A172 (cell line): ENCODE measurements around a stretch of chr22.

- RAMPAGE, long total RNA: no peak
These were observed 36.4 kb downstream of the PISD start for GRCh38 chr22:31625339-31626227.

GRCh38 chr22:31630140-31630689, 31.8 kb downstream of the PISD start:
- RAMPAGE, long total RNA: no peak

DNA sequence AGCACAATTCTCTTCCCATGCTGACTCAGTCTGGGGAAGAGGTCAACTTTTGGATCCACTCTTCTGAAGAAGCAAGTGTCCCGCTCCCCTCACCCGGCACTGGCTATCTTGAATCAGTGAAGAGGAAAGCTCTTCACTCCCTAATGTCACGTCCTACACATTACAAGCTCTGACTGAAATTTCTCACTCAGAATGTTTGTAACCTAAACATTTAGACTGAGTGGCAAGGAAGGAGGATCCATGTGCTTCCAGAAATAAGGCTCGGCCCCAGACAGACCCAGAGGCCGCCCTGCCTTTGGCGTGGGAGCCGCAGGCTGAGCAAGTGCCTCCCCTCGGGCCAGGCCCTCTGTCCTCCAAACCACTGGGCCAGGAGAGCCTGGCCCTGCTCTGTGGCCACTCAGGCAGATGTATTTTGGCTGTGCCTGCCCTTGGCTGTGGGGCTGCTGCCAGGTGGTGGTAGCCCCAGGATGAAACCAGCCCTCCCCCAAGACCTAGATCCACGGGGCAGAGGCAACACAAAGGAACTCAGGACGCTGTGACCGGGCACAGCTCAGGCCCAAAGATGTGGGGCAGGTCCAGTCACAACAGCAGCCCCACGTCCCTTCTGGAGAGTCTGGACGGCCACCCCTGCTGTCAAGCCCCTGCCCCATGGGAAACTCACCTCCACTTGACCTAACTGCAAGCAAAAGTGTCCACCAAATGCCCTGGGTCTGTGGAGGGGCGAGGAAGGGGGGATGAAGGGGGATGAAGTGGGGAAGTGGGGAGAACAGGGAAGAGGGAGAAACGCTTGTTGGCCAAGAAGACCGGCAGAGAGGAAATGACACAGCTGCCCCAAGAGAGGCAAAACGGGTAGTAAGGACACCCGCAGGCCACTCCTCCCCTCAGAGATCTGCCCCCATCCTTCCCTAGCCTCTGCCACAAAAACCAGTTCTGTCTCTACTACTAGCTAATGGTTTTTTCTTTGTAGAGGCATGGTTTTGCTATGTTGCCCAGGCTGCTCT, 24.0 kb downstream of the PISD start:
- RAMPAGE, long total RNA: no peak

DNA sequence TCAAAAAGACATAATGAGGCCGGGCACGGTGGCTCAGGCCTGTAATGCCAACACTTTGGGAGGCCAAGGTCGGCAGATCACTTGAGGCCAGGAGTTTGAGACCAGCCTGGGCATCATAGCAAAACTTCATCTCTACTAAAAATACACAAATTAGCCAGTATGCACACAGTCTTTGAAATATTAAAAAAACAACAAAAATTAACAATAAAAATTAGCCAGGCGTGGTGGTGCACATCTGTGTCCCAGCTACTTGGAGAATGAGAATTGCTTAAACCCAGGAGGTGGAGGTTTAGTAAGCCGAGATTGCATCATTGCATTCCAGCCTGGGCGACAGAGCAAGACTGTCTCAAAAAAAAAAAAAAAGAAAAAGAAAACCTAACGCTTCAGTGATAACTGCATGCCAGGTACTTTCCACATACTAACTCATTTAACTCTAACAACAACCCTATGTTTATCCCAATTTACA, 11.8 kb downstream of the PISD start:
- RAMPAGE, long total RNA: no peak

DNA sequence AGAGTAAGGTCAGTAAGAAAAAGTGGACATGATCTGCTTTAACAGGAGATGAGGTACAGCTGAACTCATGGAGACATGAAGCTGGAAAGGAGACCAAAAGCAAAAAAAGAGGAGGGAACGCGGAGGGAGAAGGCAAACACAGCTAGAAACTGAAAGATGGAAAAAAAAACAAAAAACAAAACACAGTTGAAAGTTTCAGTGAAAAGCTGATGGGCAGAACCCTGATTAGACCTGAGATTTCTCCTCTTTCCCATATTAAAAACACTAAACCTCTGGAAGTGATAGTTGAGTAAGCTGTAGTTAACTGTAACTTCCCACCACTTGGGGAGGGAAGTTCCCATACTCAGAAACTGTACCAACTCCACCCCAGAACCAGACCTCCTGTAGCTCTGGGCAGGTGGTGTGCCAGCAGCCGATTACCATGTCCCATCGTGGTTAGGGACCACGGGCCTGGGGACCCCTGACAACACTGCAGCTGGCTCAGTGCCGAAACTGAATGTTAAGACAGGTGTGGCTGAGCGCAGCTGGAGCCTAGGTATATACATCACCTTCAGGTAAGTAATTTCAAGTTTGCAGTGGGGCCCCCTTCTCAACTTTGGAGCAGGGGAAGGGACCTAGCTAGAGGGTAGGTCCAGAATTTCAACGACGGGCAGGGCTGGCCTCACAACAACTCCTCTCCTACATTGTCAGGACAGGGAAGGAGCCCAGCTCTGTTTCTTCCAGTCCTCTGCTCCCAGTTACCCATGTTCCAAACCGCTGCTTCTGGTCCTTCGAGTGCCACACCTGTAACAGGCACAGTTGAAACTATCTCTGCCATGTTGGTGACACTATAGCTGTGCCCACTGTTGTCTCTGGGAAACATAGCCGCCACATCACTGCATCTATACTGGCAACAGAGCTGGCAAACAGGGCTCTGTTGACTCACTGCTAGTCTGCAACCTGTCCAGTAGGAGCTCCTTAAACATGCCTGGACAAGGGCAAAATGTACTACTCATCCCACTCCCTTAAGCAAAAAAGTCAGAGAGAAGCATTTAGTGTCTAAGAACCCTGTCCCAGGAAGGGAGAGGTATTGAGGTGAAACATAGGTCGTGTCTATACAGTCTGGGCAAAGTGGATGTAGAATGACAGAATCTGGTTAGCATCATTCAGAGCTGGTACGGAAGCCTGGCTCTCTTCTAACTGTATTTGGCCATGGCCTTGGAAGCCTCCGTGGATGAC, 20.8 kb upstream of the PISD start:
- RAMPAGE, long total RNA: no peak

- RAMPAGE, long total RNA: no peak
These were observed 29.4 kb downstream of the YWHAH start for GRCh38 chr22:31973690-31974234.

- RAMPAGE, long total RNA: no peak
These were observed 20.3 kb downstream of the FBXO7 start for GRCh38 chr22:32494639-32495525.

DNA sequence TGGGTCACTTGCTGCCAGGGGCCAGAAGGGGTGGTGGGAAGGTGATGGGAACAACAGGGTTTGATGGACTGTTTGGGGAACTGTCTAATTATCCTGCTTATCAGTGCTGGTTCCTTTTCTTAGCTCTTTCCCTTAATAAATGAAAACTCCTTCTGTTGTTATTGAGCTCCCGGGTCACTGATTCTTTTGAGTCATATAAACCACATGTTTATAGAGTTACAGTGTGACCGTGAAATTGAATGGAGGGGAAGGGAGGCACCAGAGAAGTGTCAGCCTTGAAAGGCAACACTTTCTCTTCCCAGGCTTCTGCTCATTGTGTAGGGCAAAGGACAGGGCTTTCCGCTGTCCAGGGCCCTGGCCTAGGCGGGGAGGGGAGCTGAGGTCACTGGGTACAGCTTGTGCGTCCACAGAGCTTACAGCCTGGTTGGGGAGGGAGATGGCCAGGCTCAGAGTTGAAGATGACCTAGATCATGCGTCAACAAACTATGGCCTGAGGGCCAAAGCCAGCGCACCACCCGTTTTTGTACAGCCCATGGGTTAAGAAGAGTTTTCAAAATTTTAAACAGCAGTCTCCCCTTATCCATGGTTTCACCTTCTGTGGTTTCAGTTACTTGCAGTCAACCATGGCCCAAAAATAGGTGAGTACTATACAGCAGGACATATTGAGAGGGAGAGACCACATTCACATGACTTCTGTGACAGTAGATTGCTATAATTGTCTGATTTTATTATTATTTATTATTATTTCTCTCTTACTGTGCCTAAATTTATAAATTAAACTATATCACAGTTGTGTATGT, 105.3 kb downstream of the FBXO7 start:
- RAMPAGE, long total RNA: no peak

GRCh38 chr22:32621820-32622415, 147.3 kb downstream of the FBXO7 start:
- RAMPAGE, long total RNA: no peak

- RAMPAGE, long total RNA: no peak
These were observed 152.4 kb downstream of the FBXO7 start for GRCh38 chr22:32626949-32627488.

- RAMPAGE, long total RNA: no peak
These were observed 90.8 kb downstream of the SYN3 start for GRCh38 chr22:32967228-32967863.

DNA sequence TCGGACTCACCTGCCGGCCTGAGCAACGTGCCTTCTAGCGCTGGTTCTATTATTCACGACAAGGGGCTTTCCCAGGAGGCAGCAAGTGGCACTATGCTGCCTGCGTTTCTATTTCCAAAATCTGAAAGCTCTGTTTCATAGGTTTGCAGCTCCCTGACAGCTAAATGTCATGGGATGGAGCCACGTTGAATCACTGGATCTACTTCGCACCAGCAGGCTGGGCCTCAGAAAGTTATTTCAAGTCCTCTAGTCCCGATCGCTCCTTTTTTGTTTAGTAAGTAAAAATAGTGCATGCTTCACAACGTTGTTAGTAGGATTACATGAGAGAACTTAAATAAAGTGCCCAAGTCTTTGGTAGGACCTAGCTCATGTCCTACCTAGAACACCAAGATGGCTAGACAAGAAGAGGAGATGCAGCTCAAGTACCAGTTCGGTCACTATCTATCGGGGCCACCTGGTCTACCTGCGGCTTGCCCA, 52.8 kb downstream of the LARGE1 start:
- RAMPAGE, long total RNA: no peak

- RAMPAGE, long total RNA: no peak
These were observed 36.4 kb downstream of the LARGE1 start for GRCh38 chr22:33883460-33884684.

DNA sequence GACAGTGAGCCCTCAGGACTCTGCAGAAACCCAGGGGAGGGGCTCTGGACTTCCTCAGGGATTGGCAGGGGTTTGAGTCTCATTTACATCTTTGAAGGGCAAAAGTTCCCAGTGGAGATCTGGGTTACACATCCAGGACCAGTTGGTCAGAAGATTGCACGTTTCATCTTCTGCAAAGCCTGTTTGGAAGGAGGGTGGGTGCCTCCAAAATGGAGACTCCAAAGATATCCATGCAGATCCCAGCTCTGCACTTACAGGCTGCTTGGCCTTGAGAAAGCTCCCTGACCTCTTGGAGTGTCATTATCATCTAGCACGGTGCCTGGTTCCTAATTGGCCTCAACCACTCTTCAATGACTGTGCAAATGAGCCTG, 134.0 kb upstream of the ISX start:
- RAMPAGE, long total RNA: no peak

DNA sequence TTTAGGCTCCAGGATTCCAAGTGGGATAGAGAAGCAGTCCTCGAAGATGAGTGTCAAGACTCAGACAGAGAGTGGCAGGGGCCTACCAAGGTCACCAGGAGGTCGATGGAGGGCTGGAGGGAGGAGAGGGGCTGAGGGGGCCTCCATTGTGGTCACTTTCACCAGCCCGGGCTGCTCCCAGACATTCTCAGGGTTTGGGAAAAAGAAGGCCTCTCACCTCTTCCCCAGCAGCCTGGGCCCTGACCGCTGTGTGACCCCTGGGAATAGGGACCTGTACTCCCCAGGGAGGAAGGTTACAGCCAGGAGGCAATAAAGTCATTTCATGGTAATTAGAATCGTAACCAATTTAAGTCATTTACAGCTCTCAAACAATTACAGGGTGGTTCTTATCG, 37.7 kb downstream of the ISX start:
- RAMPAGE, long total RNA: no peak

DNA sequence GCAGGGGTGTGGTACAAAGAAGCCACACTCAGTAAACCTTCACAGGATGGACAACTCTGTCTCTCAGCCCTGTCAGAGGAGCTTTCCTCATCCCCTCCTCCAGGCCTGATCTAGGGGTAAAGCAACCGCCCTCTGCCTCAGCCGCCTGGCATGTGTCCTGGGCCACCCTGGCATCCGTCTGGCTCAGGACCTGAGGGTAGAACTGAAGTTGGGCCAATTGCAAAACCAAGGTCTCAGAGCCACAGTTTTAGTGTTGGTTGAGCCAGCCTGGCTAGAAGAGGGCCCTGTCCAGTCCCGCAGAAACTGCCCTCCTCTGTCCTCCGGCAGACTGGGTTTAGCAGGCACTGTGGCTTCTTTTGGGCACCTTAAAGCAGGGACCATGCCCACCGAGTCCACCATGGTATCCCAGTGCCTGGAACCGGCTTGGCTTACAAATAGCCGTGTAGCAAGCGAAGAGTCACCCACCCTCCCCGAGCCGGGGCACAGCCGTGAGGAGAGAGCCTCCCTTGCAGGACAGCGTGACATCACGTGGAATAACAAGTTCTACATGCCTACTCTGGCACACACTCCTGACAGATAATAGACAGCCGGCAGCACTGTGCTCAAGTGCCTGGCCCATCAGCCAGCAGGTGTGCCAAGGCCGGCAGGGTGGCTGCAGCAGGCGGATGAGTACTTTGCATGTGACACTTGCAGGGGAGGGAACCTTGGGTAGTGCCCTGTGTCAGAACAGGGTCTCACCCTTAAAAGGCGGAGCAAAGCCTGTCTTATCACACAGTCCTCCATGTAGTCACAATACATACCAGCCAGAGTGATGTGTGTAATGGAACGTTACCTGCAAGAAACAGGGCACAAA, 16.0 kb downstream of the TOM1 start:
- RAMPAGE, long total RNA: no peak

DNA sequence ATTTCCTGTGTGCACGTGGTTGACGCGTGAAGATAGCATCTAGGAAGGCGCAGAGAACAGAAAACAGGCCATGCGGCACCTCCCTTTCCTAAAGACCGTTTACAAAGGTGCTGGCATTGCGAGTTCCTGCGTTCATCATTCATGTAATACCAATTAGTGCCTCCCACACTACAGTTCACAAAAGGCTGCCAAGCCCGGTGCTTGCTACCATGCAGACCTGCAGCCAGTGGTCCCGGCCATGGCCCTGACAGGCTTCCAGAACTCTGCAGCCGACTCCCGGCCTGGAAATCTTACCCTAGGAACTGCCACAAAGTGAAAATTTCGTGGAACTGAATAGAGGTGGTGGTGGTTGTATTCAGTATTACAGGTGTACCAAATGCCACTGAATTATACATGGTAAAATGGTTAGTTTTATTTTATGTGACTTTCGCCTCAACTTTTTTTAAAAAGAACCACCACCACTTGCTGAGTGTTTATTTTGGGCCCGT, 16.7 kb downstream of the TOM1 start:
- RAMPAGE, long total RNA: no peak

- RAMPAGE, long total RNA: no peak
These were observed 18.1 kb downstream of the TOM1 start for GRCh38 chr22:35317779-35318268.

DNA sequence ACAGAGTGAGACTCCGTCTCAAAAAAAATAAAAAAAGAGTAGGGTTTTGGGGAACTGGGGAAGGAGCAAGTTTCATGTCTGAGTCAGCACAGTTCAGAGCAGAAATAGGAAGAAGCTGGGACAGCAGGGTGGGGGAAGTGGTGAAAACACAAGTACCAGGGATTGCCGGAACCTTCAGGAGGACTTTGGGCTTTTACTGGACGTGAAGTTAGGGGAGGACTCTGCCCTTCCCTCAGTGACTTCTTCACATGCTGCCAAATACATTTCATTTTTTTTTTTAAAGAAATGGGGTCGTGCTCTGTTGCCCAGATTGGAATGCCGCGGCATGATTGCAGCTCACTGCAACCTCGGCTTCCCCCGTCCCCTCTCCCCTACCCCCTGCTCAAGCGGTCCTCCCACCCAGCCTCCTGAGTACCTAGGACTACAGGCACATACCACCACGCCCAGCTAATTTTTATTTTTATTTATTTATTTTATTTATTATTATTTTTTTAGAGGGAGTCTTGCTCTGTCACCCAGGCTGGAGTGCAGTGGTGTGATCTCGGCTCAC, 24.3 kb upstream of the HMOX1 start:
- RAMPAGE, long total RNA: no peak

- RAMPAGE, long total RNA: no peak
These were observed 930 bp downstream of the HMOX1 start for GRCh38 chr22:35381774-35382277.